Peripheral blood mononuclear cell (primary cell): Measurements from ENCODE around the genes RPUSD1 and HAGH.

GRCh38 chr16:682793-683515 is 1.2 kb downstream of the JMJD8 start:
- PRO-cap, 8 experiments, result no peak in any of the 8 experiments

- PRO-cap, 8 experiments, result no peak in any of the 8 experiments
Observed at GRCh38 chr16:704473-705344, 892 bp downstream of the FBXL16 start.

GRCh38 chr16:785135-786472 is 2.6 kb downstream of the RPUSD1 start:
- PRO-cap, 8 experiments, result no peak in any of the 8 experiments

GRCh38 chr16:787826-788506 is at the start of gene RPUSD1:
Gene RPUSD1 (minus strand): TSS chr16:788381.
- PRO-cap, 8 experiments, result peak in 8 of 8 experiments; most common minus-strand start chr16:788363 (in 7)

GRCh38 chr16:863616-864301 is 63.2 kb upstream of the GNG13 start:
- PRO-cap, 8 experiments, result no peak in any of the 8 experiments

GRCh38 chr16:865172-865656 is 64.7 kb upstream of the GNG13 start:
- PRO-cap, 8 experiments, result no peak in any of the 8 experiments

DNA sequence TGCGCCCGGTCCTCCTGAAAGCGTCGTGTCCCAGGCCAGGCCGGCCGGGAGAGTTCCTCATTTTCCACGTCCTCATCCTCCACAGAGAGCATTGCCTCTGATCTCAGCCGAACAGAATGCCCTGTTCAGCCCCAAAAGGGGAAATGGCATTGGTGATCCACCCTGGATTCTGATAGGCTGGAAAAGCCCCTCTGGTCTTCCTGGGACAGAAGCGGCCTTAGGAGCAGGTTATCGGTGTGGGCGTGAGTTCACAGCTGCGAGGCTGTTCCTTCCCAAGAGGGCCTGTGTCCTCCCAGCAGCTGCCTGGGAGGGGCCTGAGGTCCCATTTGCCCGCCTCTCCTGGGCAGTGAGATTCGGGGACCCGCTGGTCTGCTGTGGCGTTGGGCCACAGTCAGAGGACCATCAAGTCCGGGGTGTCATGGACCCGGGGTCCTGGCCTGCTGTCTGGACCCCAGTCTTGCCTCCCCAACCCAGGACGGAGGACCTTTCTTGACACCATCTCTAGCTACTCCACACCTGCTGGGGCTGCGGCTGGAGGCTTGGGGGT is 7.2 kb downstream of the SOX8 start:
- PRO-cap, 8 experiments, result no peak in any of the 8 experiments

DNA sequence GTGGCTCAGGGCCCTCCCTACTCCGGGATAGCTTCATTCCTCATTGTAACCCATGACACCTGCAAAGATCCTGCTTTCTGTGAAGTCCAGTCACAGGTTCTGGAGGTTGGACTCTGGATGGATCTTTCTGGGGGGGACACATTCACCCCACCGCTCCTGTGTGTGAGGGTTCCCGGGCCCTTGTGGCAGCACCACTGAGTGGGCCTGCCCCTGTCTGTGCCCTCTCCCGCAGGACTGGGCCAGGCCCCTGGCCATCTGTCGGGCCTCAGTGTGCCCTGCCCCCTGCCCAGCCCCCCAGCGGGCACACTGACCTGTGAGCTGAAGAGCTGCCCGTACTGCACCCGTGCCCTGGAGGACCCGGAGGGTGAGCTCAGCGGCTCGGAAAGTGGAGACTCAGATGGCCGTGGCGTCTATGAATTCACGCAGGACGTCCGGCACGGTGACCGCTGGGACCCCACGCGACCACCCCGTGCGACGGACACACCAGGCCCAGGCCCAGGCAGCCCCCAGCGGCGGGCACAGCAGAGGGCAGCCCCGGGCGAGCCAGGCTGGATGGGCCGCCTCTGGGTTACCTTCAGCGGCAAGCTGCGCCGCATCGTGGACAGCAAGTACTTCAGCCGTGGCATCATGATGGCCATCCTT is 21.2 kb downstream of the TPSG1 start:
- PRO-cap, 8 experiments, result no peak in any of the 8 experiments

- PRO-cap, 8 experiments, result no peak in any of the 8 experiments
Observed at GRCh38 chr16:1258987-1259400, 3.1 kb downstream of the TPSD1 start.

GRCh38 chr16:1332303-1333013 is 987 bp upstream of the BAIAP3 start:
- PRO-cap, 8 experiments, result no peak in any of the 8 experiments

- PRO-cap, 8 experiments, result peak in 8 of 8 experiments; most common plus-strand start chr16:1413970 (in 8); most common minus-strand start chr16:1413695 (in 1)
Observed at GRCh38 chr16:1413343-1414307, 879 bp downstream of the UNKL start.

DNA sequence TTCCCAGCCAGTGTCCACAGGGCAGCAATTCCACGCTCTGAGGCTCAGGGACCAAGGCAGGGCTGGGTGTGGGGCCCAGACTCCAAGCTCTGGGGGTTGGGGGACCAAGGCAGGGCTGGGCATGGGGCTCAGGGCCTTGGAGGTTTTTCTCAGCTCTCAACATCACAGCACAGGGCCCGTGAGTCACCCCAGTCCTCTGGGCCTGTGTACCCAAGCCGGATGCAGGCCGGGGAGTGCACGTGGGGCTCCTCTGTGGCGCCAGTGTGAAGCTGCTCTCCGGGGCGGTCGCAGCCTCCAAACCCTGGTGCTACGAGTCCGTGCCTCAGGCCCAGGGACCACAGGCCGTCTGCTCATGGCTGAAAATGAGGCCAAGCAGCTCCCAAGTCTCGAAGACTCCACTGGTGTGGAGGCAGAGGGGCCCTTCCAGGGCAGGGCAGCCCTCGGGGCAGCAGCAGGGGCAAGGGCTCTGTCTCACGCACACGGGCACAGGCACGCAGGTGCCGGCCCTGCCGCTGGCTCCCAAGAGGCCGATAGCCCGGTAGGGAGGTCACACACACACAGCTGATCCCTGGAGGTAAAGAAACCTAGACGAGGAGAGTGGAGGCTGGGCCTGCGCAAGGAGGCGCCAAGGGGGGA is 1.6 kb upstream of the CCDC154 start:
- PRO-cap, 8 experiments, result no peak in any of the 8 experiments

GRCh38 chr16:1452267-1453130 is 8.1 kb upstream of the CCDC154 start:
- PRO-cap, 8 experiments, result no peak in any of the 8 experiments

DNA sequence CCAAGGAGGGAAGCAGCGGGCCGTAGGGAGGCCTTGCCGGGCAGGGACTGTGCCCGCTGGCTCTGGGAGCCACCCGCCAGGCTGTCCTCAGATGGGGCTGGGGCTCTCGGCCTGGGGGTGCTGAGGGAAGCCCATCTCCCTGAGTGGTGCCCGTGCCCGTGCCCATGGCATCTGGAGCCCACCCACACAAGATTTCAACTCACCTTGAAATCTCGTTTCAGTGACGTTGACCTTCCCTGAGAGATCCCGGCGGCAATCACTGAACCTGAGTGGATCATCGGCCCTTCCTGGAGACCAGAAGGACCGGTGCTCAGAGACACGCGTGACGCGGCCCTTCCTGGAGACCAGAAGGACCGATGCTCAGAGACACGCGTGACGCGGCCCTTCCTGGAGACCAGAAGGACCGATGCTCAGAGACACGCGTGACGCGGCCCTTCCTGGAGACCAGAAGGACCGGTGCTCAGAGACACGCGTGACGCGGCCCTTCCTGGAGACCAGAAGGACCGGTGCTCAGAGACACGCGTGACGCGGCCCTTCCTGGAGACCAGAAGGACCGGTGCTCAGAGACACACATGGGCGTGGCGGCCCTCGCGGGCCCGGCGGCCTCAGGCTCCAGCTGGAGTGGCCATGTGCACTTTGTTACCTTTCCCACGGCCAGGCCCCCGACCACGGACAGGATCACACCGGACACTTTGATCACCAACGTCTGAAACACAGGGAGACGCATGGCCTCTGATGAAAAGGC is 12.9 kb upstream of the CCDC154 start:
- PRO-cap, 8 experiments, result no peak in any of the 8 experiments

- PRO-cap, 8 experiments, result no peak in any of the 8 experiments
Observed at GRCh38 chr16:1473941-1474870, 622 bp downstream of the CLCN7 start.

GRCh38 chr16:1495238-1495774 is 2.1 kb downstream of the TELO2 start:
- PRO-cap, 8 experiments, result no peak in any of the 8 experiments

DNA sequence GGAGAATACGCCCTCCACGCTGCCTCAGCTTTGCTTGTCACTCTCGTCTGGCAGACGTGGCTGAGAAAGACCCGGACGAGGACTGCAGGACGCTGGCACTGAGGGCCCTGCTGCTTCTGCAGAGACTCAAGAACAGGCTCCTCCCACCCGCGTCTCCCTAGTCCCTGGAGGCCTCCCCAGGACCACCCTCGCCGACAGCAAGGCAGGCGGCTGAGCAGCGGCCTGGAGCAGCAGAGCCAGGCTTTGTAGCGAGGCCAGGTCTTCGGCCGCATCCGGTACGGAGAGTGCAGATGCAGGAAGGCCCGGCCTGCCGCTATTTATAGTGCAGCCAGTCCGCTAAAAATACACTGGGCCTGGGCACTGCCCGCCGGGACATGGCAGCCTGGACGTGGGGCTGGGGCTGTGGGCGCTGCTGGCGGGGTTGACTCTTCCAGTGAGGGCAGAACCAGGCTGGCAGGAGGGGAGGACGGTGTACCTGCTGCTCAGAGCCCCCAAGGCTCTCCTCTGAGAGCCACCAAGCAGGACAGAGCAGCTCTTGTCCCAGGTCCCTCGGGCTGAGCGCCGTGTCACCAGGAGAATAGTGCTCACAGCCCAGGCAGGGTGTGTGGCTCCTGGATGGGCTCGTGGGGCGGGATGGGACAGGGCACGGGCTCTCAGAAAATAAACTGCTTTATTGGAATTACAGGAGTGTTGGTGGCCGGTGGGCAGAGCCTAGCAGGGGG is 16.8 kb downstream of the TELO2 start:
- PRO-cap, 8 experiments, result no peak in any of the 8 experiments

- PRO-cap, 8 experiments, result no peak in any of the 8 experiments
Observed at GRCh38 chr16:1780591-1781494, 1.5 kb downstream of the SPSB3 start.

DNA sequence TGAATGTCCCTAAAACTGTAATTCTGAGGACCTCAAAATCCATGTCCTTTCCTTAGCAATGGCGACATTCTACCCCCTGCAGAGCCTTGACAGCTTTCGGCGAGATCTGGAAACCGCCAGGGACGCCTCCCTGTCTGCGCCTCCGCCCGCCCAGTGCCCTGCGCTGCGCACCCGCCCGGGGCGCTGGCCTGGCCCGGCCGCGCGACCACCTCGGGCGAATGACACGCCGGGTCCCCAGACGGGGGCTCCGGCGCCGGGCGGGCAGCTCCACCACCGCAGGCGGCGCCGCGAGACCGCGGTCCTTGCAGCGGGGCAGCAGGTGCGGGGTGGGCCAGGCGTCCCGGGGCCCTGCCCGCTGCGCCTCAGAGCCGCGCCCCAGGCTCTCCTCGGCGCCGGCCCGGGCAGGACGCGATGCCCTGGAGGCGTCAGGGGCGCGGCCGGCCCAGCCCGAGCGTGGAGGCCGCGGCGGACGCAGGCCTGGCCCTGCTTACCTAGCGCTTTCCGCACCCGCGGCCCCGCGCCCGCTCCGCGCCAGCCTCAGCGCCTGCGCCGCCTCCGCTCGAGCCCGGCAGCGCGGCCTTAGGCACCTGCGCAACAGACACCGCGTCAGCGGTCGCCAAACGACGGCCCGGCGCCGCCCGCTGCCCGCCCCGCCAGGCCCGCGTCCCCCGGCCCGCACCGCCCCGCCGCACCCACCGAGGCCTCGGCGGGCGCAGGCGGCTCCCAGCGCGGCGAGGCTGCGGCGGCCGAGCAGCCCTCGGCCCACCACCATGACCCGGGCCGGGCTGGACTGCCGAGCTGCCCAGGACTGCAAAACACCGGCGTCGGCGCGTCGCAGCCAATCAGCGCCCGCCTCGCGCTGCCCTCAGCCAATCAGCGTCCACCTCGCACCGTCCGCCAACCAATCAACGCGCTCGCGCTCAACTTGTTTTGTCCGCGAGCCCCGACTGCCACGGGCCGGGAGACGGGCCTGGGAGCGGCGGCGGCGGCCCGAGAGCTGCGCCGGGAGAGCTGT is at the start of gene HAGH:
HAGH (minus strand) TSS at position 810 of the 1,015 bp plus-strand sequence.
- PRO-cap, 8 experiments, result peak in 8 of 8 experiments; most common plus-strand start position 953 of the sequence (in 8); most common minus-strand start position 810 of the sequence (in 4)

- PRO-cap, 8 experiments, result no peak in any of the 8 experiments
Observed at GRCh38 chr16:1938125-1939277, 4.5 kb downstream of the MSRB1 start.